Measurements from ENCODE around the gene FAM72A.

GRCh38 chr1:205675786-205676417, 4.4 kb downstream of the SLC45A3 start:
- RRBS: no CpG with 5 or more reads among the region's 8 CpGs

GRCh38 chr1:205727468-205728043, 22.4 kb downstream of the NUCKS1 start:
- RRBS: no CpG with 5 or more reads among the region's 7 CpGs

- RRBS: no CpG with 5 or more reads among the region's 6 CpGs
These were observed 561 bp upstream of the NUCKS1 start for GRCh38 chr1:205750492-205750993.

GRCh38 chr1:205814116-205814669, 1.2 kb upstream of the SLC41A1 start:
- RRBS: no CpG with 5 or more reads among the region's 7 CpGs

- RRBS: no CpG with 5 or more reads among the region's 4 CpGs
These were observed 3.7 kb upstream of the SLC26A9 start for GRCh38 chr1:205947022-205947376.

DNA sequence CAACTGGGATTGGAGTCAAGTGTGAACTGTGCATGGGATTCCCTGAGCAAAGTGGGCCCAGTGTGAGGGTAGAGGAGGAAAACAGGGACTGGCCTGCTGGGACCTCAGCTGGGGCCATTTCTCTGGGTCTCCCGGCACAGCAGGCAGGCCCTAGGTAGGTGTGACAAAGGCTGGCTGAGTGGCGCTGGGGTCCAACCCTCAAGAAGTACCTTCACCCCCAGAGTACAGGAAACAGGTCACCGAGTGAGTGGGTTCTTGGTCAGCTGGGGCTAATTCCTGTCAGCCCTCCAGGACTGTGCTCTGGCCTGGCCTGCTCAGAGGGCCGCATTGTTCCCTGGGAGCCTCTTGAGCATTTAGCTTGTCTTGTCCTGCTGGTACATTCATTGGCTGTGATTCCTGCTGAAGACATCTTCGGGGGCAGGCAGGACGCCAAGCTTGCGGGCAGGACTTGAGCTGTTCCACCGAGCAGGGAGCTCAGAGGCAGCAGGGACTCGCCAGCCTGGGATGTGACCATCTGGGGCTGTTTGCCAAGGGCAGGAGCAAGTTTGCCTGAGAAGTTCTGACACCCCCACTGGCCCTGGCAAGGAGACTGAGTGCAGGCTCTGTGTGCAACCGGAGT, 6.9 kb upstream of the SLC26A9 start:
- RRBS: no CpG with 5 or more reads among the region's 10 CpGs

- RRBS: no CpG with 5 or more reads among the region's 3 CpGs
These were observed 1.9 kb downstream of the RAB7B start for GRCh38 chr1:206001333-206001756.

DNA sequence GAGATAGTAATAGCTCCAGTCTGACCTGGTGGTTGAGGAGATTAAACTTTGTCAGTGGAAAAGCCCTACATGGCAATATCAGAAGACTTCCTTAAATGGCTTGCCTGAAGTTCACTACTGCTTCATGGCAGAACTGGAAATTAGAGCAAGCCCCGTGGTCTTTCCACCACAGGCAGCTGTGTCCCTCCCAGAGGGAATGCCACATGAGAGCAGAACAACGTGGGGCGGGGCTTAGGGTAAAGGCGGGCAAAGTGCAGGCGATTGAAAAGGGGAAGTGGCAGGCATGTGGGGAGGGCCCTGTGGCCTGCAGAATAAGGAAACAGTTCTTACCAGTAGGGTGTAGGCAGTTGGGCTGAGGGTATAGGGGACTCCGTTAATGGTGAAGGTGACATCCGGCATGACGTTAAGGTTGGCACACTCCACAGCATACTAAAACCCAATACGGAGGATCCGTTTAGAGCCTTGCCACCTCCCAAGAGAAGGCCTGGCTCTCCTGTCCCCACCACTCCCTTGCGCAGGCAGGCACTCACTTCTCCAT, 8.9 kb upstream of the RAB7B start:
- RRBS: no CpG with 5 or more reads among the region's 11 CpGs

GRCh38 chr1:206038872-206039633, 13.9 kb upstream of the RHEX start:
- RRBS: no CpG with 5 or more reads among the region's 5 CpGs

DNA sequence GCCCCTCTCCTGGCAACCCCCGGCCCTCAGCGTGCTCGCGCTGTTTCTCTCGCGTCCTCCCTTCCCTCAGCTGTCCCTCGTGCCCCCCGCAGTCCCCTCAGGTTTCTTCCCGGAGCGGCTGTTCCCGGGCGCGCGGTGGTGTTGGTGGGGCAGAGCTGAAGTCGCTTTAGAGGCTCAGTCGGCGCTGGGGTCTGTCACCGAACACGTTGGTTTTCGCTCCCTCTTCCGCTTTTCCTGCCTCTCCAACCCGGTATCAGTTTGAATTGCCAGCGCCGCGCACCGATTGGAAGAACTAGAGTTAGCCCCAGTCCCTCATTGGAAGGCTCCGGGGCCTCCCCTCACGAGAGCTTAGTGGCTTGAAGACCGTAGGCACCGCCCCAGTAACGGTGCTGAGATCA, at the start of gene FAM72A:
FAM72A (minus strand) TSS at position 205 of the 398 bp plus-strand sequence.
- RRBS: no CpG with 5 or more reads among the region's 31 CpGs

DNA sequence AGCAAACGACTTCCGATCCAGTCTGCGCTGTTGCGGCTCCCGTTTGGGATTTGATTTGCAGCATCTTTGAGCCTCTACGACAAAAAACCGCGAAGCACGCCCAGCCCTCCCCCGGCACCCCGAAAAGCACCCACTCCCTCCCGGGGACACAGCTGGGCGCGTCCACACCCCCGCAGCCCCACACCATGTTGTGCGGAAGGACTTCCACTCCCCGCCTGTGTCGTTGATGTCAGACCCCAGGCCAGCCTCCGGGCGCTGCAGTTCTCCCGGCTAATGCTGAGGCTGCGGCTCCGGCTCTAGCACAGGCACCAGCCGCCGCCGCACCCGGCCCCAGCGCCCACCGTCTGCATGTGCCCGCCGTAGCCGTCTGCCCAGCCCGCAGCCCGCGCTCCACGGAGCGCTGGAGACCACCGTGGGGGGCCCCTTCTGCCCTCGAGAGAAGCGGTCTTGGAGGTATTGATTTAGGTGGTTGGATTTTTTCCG, 2.1 kb downstream of the SRGAP2 start:
- RRBS: no CpG with 5 or more reads among the region's 41 CpGs

DNA sequence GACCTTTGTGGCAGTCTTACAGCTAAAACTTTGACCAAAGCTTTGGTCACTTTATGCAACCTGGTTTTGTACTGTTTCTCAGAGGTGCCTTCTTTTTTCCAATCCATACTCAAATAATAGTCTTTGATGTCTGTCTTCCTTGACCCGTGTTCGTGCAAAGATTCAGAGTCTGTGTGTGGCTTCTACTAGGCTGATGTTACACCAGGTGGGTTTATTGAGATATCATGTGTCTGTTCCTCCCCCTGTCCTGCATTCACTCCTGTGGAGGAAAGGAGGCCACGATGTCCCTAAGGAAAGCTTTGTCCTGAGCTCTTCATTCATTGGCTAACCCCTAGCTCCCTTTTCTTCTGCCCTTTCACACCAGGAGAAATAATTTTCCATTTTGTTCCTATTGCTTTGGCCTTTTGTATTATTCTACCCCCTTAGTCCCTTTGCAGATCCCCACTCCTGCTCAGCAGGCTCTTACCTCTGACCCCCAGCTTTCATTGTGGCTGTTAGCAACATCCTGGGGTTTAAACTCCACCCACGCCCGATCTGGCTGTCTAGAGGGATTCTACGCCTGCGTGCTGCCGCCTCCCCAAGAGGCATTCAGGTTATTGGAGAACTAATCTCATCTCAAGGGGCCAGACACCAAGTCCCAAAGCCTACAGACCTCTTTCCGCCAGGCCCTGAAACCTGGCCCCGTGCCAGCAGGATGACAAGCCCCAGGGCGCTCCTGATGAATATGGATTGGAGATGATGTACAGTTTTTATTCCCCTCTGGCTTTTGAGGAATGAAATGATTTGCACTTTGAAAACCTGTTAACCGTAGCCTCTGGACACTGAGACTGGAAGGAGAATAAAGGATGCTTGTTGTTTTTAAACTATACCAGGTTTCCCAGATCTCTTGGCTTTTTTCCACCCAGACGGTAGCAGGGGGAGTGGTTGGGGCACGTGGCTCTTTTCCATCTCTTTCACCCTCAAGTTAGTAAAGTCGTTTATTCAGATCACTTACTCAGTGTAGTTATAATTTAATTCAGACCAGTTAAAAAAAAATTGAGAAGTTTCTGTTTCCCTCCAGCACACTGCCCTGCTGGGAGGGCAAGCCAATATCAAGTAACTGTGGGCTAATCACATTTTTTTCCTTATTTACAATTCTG, 14.6 kb upstream of the IKBKE start:
- RRBS: no CpG with 5 or more reads among the region's 15 CpGs

GRCh38 chr1:206471554-206471915, 1.3 kb downstream of the IKBKE start:
- RRBS: no CpG with 5 or more reads among the region's 4 CpGs

DNA sequence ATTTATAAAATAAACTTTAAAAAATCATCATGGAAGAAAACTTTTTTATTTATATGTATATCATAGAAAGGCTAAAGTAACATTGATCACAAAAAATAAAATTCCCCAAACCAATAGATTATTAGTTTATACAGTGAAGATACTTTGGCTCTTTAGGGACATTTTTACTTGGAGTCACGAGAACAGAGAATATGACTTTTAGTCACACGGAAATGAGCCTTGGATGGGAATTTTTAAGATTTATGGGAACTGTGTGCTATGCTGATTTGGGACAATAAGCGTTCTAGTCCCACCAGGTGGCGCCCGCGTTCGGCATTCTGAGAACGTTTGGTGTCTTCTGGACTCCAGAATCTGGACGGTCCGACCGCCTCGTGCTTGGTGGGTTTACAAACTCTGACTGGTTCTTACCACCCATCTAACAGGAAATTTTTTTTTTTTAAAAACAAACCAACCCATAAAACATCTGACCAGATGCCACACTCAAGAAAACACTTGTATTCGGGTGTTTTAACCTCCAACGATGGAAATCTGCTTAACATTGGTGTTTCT, 1.1 kb upstream of the DYRK3 start:
- RRBS: no CpG with 5 or more reads among the region's 14 CpGs

GRCh38 chr1:206666951-206667332, 17.8 kb upstream of the MAPKAPK2 start:
- RRBS: no CpG with 5 or more reads among the region's 5 CpGs

- RRBS: no CpG with 5 or more reads among the region's 8 CpGs
These were observed 12.5 kb upstream of the MAPKAPK2 start for GRCh38 chr1:206672084-206672724.

- RRBS: 77% methylated on average over 3 of the region's 9 CpGs
These were observed 6.9 kb downstream of the MAPKAPK2 start for GRCh38 chr1:206691490-206692209.

DNA sequence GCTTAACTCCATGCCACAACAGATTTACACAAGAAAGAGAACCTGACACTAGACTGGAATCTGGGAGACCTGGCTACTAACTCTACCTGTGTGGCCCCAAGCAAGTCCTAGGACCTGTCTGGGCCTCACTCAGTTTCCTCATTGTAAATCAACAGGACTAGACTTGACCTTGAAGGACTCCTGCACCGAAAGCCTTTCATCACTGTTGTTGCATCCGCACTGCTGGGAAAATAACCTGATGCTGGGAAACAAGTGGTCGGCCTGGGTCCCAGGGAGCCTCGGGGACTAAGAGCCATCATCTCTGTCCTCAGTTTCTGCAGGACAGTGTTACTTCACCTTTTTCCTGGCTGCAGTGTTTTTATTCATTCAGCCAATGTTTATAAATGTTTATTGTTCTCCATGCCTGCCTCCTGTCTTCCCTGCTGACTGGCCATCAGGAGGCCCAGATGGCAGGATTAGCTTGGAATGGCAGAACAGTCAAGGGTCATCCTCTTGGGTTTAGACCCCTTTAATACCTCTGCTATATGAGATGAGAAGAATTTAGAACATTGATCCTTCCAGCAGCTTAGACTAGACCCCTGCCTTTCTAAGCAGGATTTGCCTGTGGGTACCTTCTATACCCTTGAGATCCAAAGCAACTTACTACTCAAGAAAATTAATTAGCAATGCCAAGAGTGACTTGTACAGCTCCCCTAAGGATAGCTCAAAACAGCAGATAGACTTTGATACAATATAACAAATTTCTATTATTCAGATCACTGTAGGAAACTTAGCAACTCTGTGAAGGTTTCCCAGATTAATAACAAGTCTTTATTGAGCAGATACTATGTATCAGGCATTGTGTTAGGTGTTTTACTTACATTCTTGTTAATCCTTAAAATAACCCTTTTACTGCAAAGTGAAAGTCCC, 13.3 kb downstream of the MAPKAPK2 start:
- RRBS: no CpG with 5 or more reads among the region's 4 CpGs

- RRBS: no CpG with 5 or more reads among the region's 8 CpGs
These were observed 18.7 kb downstream of the MAPKAPK2 start for GRCh38 chr1:206703026-206704173.

GRCh38 chr1:206722875-206723369, 38.2 kb downstream of the MAPKAPK2 start:
- RRBS: no CpG with 5 or more reads among the region's 15 CpGs

All from AG08470 (cell line).